Non-pigmented ciliary epithelial cell (primary cell): ENCODE measurements around the gene IFTAP.

DNA sequence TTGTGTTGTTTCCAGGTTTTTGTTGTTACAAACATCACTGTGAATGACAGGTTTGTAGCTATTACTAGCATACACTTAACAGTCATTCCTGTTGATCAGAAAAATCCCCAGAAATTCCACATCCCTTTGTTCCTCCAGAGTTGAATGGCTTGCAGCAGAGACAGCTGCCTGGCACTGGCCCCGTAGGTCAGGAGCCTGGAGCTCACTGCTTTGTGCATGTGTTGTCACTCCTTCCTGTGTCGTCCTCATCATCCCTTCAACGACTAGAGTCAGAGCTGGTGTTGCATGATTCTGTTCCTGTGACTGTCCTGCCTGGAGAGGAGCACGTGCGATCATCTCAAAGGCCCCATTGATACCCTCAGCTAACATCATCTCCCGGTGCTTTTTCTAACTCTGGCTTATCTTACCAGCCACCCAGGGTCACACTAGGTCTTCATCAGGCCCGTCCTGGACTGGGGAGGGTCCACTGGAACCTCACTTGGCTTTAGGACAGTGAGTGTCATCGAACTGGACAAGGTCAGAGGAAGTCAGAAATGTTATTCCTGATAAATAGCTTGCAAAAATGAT lies 58.4 kb downstream of the LDLRAD3 start:
- RRBS, result no CpG with 5 or more reads among the region's 8 CpGs

DNA sequence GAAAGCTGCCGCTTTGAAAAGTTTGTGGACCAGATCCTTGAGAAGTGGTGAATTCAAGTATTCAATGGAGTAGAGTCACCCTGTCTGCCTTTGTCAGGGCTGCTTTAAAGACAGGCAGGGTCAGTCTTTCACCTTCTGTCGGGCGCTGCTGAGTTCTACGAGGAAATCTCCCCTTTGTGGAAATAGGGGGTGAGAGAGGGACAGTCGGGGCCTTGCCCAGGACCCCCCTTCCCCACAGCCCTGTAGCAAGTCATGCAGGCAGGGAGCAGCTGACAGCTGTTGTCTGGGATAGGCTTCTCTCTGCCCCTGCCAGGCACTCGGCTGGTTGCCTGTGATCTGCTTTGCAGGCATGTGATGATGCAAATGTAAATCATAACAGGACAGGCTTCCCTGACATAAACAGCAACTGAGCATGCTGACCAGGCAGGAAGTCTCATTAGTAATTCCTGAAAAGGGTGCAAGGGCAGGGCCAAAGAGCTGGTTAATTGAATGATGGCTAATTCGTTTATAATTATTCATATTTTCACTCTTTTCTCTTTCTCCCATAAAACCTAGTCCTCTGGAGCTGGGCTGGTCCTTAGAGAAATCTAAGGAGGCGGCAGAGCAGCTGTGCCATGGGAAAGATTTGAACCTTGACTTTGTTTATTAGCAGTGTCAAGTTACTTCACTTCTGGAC lies 129.6 kb downstream of the LDLRAD3 start:
- RRBS, result no CpG with 5 or more reads among the region's 8 CpGs

DNA sequence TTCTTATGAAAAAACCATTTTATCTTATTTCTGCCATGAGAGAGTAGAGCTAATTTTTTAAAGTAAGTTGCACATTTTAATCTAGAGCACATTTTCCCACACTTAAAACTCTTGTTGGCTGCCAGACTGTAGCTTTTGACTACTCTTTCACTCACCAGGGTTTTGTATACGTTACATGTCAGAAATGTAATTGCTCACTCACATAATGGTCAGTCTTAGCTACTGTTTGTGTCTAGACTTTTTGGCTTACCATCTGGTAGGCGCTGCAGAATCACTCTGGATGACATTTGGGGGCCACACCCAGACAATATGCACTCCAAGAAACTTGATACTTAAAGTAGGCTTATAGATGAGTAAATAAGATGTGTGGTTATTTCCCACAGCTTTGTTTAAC lies 88.9 kb downstream of the PRR5L start:
- RRBS, result no CpG with 5 or more reads among the region's 2 CpGs

GRCh38 chr11:36463020-36463508 lies 47.0 kb downstream of the TRAF6 start:
- RRBS, result no CpG with 5 or more reads among the region's 3 CpGs

DNA sequence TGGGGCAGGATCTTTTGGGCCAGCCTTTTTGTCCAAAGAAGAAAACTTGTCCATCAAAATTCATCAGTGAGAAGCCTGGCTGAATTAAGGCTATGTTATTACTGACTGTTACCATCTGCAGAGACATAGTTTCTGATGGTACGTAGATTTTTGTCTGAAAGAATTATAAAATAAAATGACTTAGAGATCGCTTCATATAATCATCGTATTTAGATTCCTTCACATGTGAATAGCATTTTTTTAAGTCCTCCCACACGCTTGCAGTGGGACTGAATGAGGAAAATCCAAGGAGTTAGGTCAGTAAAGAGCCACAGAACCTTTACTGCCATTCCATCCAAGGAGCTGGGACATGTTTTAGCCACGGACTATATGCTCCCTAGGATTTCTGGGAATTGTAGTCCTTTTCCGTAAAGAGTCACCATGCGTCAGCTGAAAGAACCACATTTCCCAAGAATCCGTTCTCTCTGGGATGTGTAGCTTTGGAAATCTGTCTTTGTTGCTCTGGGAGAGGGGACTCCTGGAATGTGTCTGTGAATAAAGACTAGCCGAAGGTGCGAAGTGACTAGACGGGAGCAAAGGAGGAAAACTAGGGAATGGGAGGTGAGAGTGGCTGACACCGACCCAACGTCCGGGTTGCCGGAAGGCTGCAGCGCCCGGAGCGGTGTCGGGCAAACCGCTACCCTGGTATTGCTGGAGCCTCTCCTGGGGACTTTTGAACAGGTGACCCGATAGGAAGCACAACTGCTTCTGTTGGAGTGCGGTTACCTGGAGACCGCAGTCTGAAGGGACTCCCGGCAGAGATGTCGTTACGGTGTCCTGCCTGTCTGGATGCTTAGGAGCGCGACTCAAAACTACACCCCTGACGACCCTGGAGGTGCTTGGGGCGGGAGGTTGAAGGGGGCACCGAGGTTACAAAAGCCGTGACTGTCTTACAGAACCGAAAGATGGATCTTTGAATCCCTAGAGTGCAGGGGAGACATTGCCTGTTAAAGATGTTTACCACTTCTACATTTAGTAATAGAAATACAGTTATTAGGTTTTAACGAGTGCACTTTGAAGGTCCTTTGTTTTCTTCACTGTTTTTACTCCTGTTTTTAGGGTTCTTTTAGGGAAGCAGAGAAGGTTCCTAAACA lies at the start of gene IFTAP:
TSS of gene IFTAP (plus strand) at position 461 of the 1,133 bp plus-strand sequence.
- RRBS, result no CpG with 5 or more reads among the region's 34 CpGs

- RRBS, result no CpG with 5 or more reads among the region's 1 CpG
Measured at GRCh38 chr11:37451812-37452483, 853.9 kb upstream of the RAG2 start.

GRCh38 chr11:40453360-40453830 lies 1006.1 kb downstream of the LRRC4C start:
- RRBS, result no CpG with 5 or more reads among the region's 3 CpGs

- RRBS, result no CpG with 5 or more reads among the region's 2 CpGs
Measured at GRCh38 chr11:41705177-41705510, 245.7 kb upstream of the LRRC4C start.

DNA sequence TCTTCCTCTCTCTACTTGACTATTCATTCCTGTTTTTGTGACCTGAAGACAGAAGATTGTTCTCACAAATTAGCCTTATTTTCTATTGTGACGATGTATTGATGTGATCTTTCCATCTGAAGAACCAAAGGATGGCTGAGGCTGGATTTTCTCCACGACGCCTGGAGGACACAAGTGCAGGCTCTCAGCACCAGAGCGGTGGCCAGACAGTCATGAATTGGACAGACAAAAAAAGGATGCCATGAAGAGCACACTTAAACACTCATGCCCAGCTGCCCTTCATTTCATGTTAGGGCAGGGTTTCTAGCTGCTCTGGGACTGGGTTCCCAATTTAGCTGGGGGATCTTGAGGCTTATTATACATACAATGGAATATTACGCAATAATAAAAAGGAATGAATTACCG lies 512.0 kb upstream of the LRRC4C start:
- RRBS, result no CpG with 5 or more reads among the region's 6 CpGs

DNA sequence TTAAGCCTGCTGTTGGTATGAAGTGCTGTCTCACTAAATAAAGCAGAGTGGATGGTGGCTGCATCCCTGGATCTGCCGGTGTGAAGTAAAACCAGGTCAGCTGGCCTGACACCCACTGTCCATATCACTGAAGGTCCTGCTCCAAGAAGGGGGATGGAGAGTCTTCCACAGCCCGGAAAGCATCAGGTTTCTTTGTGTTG lies 121.7 kb upstream of the HSD17B12 start:
- RRBS, result 30% methylated on average over 2 of the region's 2 CpGs

DNA sequence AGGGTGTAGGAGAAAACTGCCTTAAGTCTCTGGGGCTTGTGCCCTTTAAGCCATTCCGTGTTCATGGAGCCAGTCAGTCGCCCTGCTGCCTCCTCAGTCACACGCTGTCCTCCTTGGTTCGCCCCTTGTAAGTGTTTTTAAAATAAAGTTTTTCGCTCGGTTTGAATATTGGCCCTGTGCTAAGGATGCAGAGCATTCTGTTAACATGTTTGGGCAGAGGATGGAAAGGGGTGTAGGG lies 612 bp downstream of the HSD17B12 start:
- RRBS, result no CpG with 5 or more reads among the region's 6 CpGs

GRCh38 chr11:43738712-43739208 lies 58.2 kb downstream of the HSD17B12 start:
- RRBS, result no CpG with 5 or more reads among the region's 4 CpGs

DNA sequence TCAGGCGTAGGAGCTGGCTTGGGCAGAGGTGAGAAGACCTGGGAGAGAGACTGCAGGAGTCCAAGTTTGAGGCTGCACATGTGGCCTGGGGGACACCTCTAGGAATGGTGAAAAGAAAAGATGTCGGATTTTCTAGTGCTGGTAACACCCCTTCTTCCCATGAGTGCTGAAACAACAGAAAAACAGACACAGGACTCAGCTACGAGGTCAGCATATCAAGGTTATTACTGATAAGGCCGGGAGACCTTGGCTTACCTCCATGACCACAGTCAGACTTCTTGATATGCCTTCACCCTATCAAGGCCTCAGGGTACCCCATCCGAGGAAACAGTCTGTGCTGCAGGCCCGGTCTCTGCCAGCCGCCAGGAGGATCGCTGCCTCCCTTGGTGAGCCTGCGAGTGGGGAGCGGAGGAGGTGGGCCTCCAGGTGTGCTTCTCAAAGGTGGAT lies 14.2 kb upstream of the C11orf96 start:
- RRBS, result 83% methylated on average over 3 of the region's 10 CpGs

- RRBS, result no CpG with 5 or more reads among the region's 2 CpGs
Measured at GRCh38 chr11:43933524-43933780, 9.0 kb upstream of the C11orf96 start.

- RRBS, result no CpG with 5 or more reads among the region's 11 CpGs
Measured at GRCh38 chr11:44032719-44033393, 14.9 kb upstream of the ACCSL start.

GRCh38 chr11:44084015-44084421 lies 11.5 kb upstream of the EXT2 start:
- RRBS, result no CpG with 5 or more reads among the region's 5 CpGs

GRCh38 chr11:44301147-44301566 lies 8.8 kb downstream of the ALX4 start:
- RRBS, result no CpG with 5 or more reads among the region's 3 CpGs

DNA sequence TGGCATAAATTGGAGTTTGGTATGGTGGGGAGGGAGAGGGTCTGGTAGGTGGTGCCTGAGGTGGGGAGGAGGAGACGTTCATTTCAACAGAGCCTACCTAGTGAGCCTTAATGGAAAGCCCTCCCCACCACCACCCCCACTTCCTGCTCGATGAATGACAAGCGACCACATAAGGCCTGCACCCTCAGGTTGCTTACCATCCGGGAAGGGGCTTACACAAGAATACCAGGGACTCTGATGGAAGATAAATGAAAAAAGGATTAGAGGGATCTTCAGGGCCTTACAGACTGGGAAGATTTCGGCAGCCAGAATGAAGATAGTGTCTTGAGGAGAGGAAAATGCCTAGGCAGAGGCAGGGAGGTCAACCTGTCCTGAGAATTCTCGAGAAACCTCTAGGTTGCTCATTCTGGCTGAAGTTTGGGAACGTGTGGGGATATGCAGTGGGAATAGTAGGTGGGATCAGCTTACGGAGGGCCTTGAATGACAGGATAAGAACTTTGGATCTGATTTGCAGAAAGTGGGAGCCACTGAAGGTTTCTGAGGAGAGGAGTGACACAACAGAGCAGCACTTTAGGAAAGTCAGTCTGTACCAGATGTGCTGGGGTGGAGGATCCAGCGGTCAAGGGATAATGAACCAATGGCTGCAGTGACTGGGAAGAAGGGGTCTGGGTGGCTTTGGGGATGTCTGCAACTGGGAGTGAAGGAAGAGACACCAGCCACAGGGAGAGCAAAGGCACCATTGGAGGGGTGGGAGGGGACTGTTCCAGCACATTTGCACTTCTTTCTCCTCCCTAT lies 2.3 kb downstream of the CD82 start:
- RRBS, result no CpG with 5 or more reads among the region's 9 CpGs

- RRBS, result no CpG with 5 or more reads among the region's 7 CpGs
Measured at GRCh38 chr11:44615756-44616166, 50.3 kb downstream of the CD82 start.